Myometrial cell (primary cell): ENCODE data around the genes SIRT1 and PBLD.

DNA sequence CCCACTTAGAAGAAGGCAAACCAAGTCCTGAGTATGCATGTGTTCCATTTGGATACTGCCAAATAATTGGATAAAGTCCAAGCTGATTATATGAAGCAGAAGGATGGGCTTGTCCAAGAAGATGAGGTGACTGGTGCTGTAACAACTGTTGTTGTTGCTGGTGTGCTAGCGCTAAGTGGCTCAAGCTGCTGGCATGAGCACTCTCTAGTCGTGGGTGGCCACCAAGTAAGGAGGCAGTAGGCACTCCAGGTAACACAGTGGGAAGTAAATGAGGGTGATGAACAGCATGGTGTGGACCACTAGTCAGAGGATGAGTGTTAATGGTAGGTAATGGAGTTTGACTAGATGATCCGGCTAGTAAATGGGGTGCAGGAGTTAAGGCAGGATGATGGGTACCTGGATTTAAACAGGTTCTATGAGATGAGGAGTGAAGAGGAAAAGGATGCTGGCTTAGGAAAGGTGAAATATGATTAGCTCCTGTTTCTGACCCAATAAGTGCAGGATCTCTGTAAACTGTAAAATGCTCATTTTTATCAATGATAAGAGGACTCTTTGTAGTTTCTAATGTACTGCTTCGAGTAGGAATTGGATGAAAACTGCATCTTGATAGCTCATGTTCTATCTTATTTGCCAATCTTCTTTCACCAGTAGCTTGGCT lies 80.5 kb downstream of the NRBF2 start:
- RAMPAGE, long total RNA: no peak

- RAMPAGE, long total RNA: no peak
Observed at GRCh38 chr10:63243923-63244615, 110.9 kb downstream of the NRBF2 start.

DNA sequence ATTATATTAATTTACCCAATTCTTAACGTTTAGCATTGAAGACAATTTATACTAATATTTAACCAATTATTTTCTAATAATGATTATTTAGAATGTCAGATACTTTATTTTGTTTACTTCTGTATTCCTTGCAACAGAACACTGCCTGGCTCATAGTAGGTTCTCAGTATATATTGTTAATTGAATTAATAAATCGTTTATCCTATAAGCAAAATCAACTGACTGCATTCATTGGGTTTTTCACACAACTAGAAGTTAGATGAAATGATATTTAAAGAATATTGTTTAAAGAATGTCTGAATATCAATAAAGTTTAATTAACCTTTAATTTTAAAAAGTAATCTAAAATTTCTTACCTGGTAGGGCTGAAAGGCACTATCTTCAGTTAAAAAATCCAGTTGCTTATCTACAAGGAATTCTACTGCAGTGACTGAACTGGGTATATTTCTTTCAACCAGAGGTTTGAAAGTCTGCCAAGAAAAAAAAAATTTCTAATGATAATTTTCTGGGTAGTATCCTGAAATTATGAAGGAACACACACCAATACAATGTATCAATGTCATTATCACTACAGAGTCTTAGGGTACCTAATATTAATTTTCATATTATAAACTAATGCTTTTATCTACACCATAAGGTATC lies 131.3 kb downstream of the NRBF2 start:
- RAMPAGE, long total RNA: no peak

- RAMPAGE, long total RNA: no peak
Observed at GRCh38 chr10:63437398-63438197, 28.2 kb downstream of the JMJD1C start.

- RAMPAGE, long total RNA: no peak
Observed at GRCh38 chr10:63464775-63465018, 1.1 kb downstream of the JMJD1C start.

- RAMPAGE, long total RNA: no peak
Observed at GRCh38 chr10:63520602-63521054, 573 bp upstream of the REEP3 start.

DNA sequence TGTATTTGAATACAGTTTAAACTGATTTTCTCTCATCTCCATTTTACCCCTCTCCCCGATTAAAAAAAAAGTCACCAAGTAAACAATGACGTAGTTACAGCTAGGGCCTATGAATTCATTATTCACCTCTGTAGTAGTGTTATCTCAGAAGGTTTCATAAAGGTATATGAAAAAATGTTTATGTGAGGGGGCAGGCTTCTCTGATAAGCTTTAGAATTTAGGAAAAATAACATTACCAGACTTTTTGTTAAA lies 1.1 kb downstream of the REEP3 start:
- RAMPAGE, long total RNA: no peak

- RAMPAGE, long total RNA: no peak
Observed at GRCh38 chr10:63702958-63703528, 181.8 kb downstream of the REEP3 start.

DNA sequence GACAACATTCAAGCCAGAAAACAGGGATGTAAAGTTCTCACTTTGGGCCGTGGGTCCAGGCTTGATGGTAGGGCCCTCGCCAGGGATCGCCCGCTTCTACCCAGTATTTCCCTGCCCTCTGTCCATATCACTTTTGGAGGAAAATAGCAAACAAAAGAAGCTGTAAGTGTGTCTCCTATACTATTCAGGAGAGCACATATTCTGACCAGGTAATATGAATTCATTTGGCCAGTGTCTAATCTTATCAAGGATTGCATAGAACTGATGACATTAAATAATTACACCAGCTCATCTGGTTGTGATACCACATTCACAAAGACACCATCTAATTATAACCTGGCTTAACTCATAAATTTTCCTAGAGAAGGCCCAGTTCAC lies 704.9 kb upstream of the LRRTM3 start:
- RAMPAGE, long total RNA: no peak

DNA sequence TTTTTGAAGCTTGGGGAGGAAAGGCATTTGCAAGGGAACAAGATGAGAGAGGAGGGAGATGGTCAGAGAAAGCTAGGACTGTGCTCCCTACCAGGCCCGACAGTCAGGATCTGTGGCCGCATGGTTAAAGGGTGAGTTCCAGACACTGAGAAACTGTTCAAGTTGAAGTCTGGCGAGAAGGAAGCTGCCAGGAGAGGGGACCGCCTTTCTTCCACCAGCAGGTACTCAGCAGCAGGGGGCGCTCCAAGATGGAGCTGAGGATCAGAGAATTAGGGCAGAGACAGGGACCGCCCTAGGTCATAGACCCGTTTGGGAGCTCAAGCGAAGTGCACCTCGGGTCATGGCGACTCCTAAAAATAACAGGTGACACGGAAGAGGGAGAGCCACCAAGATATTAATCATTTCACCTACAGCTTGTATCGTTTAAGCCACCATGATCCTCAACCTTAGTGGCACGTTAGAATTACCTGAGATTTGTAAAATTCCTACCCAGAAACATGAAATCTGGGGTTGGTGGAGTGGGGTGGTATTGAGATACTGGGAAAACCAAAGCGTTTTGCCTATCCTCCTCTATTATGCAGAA lies 49.5 kb downstream of the DNAJC12 start:
- RAMPAGE, long total RNA: no peak

GRCh38 chr10:67883885-67884874 lies at the start of gene SIRT1:
TSS of gene SIRT1 (plus strand) at chr10:67884656.
- RAMPAGE, long total RNA: no peak

GRCh38 chr10:68328118-68328814 lies 3.6 kb upstream of the HNRNPH3 start:
- RAMPAGE, long total RNA: no peak

- RAMPAGE, long total RNA: start-site peak on the minus strand at chr10:68332879-68332904, 17 and 31 reads in 2 replicates
Observed at GRCh38 chr10:68332586-68333632, at the start of gene PBLD. TSS of gene PBLD (minus strand) at chr10:68332928.

- RAMPAGE, long total RNA: no peak
Observed at GRCh38 chr10:68338115-68339064, 5.7 kb upstream of the PBLD start.

GRCh38 chr10:68393829-68394558 lies 13.1 kb downstream of the RUFY2 start:
- RAMPAGE, long total RNA: no peak

DNA sequence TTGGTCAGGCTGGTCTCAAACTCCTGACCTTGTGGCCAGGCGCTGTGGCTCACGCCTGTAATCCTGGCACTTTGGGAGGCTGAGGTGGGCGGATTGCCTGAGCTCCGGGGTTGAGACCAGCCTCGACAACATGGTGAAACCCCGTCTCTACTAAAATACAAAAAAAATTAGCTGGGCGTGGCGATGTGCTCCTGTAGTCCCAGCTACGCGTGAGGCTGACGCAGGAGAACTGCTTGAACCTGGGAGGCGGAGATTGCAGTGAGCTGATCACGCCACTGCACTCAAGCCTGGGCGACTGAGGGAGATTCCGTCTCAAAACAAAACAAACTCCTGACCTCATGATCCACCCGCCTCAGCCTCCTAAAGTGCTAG lies 5.2 kb upstream of the TET1 start:
- RAMPAGE, long total RNA: no peak

GRCh38 chr10:68573521-68574325 lies 13.6 kb downstream of the TET1 start:
- RAMPAGE, long total RNA: no peak

DNA sequence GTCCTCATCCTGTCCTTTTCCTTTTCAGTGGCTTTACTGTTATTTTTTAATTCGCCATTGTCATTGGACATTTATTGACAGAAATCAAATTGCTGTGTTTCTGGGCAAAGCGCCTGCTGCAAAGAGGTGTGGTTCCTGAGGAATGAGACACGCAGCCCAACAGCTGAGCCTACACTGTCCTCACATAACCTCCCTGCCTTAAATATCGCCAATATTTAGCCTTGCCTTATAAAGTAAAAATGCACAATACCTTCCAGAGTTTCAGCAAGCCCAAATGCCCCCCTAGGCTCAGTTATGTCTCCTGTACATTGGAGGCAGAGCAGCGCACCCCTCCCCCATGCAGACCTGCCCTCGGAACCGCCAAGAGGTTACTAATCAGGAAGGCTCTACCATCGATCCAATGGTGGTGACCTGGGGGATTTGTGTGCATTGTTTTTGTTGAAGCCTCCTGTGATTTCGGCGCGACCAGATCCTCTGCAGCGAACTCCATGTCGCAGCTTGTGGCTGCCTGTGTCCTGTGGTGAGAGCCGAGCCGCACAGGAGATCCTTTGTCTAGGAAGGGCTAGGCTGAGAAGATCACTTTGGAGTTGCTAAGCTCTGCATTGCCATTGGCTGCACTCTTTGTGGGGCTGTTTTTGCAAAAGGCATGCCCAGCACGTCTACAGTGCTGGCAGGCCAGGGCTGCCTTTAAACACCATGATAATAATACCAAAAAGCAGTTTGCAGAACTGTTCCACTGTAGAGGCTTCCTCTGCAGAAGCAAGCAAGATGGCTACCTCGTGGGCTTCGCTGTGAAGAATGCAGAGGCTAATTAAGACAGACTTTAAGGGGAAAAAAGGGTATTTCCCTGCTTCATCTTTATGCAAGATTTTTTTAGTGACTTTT lies 40.0 kb downstream of the TET1 start:
- RAMPAGE, long total RNA: no peak

DNA sequence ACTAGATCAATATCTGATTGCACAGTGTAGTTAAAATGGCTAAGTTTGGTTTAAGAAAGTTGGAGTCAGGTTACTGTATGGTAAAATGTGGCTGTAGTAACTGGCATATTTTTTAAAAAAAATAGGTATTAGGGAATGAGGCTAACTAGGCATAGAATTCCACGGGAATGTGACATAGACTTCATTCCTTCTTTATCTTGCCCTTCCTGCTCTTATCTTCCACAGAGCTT lies 58.0 kb downstream of the TET1 start:
- RAMPAGE, long total RNA: no peak

- RAMPAGE, long total RNA: no peak
Observed at GRCh38 chr10:69085942-69086474, 1.9 kb upstream of the SRGN start.